GM12891 (cell line): Measurements from ENCODE around the gene LCN6.

DNA sequence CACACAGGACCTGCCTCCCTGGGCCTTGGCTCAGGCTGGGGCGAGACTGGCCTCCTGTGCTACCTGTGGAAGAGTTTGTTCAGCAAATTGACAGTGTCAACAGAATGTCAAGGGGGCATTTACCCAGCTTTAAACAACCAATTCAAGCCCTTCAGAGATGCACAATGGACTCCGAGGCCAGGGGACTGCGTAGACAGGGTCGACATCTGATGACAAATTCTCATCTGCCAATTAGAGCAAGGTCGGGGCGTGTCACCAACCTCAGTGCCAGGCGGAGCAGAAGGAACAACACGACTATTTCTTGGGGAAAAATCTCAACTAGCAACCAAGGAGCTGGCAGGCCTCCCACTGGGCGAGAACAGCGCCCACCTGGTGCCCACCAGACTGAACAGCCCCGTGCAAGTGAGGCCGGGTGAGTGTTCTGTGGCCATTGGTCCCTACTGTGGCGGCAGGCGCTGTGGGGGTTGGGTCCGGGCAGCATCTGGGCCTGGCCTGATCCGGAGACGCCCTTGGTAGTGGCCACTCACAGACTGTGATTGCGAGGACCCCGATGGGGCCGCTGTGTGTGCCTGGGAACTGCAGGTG lies 11.6 kb downstream of the NOTCH1 start:
- RRBS = 97% methylated on average over 4 of the region's 20 CpGs

- RRBS = no CpG with 5 or more reads among the region's 27 CpGs
Observed at GRCh38 chr9:136552053-136552935, 6.4 kb upstream of the NOTCH1 start.

- RRBS = 94% methylated on average over 2 of the region's 18 CpGs
Observed at GRCh38 chr9:136566858-136567336, 21.0 kb upstream of the NOTCH1 start.

DNA sequence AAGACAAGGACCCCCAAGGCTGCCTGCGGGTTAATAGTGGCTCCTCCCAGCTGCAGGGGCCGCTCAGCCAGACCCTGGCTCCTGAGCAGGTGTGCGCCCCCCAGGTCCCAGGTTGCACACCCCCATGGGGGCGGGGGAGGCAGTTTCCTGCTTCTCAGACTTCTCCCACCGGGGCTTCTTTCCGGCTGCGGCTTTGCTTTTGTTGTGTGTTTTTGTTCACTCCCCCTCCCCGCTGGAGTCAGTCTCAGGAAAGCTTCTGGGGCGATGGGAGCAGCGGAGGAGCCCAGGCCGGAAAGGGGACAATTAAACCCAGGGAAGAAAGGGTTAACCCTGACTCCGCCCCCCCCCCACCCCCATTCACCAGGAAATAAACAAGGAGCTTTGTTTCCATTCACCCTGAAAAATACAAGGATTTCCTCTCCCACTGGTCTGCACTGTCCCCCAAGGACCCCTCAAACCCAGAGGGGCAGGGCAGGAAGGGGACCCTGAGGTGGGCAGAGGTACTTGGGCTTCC lies 42.3 kb upstream of the NOTCH1 start:
- RRBS = no CpG with 5 or more reads among the region's 12 CpGs

- RRBS = 92% methylated on average over 5 of the region's 22 CpGs
Observed at GRCh38 chr9:136614230-136614750, 48.4 kb upstream of the EGFL7 start.

DNA sequence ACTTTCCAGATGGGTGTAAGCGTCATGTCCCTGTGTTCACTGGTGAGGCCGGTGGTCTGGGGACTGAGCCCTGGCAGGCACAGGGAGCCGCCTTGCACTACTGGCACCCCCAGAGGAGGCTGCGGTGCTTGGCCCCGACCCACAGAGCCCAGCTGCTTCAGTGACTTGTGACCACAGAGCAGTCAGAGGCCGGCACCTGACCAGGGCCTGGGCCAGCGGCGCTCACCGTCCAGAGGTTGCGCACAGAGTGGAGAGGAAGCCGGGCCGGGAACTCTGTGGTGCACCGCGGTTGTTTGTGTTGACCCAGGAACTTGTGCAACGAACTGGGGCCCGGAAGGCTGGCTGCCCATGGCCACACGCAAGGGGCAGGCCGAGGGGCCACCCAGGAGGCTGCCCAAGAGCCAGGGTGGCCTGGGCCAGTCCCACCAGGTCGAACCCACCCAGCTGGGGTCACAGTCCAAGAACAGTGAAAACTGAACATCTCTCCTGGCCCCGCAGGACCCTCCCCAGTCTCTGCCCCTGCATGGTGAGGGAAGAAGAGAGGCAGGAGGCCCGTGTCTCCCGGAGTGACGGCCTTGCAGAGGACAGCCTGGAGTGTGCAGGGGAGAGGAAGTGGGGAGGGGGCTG lies 42.9 kb upstream of the EGFL7 start:
- RRBS = 10% methylated on average over 13 of the region's 23 CpGs

- RRBS = 2% methylated on average over 18 of the region's 53 CpGs
Observed at GRCh38 chr9:136643801-136644803, 18.6 kb upstream of the EGFL7 start.

- RRBS = 53% methylated on average over 13 of the region's 36 CpGs
Observed at GRCh38 chr9:136666310-136666911, 3.7 kb downstream of the EGFL7 start.

DNA sequence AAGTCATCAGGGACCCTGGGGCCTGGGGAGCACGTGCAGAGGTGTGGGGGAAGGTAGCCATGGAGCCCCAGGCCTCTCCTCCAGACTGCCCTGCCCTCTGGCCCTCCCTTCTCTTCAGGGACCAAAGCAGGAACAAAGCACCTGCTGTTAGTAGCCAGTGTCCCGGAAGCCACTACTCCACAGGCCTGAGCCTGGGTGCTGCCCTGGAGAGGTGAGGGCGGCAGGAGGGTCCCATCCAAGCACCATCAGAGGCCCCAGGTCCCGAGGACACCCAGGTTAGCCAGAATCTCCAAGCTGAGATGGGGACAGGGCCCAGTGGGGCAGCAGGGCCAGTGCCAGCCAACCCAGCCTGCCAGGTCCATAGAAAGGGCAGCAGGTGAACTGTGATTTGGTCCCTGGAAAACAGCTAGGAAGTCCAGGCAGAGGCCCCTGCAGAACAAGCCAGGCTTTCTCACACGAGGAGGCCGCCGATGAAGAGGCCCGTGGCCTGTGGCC lies 2.2 kb downstream of the AGPAT2 start:
- RRBS = no CpG with 5 or more reads among the region's 8 CpGs

- RRBS = 1% methylated on average over 32 of the region's 63 CpGs
Observed at GRCh38 chr9:136728457-136729091, 14.2 kb downstream of the LCN10 start.

DNA sequence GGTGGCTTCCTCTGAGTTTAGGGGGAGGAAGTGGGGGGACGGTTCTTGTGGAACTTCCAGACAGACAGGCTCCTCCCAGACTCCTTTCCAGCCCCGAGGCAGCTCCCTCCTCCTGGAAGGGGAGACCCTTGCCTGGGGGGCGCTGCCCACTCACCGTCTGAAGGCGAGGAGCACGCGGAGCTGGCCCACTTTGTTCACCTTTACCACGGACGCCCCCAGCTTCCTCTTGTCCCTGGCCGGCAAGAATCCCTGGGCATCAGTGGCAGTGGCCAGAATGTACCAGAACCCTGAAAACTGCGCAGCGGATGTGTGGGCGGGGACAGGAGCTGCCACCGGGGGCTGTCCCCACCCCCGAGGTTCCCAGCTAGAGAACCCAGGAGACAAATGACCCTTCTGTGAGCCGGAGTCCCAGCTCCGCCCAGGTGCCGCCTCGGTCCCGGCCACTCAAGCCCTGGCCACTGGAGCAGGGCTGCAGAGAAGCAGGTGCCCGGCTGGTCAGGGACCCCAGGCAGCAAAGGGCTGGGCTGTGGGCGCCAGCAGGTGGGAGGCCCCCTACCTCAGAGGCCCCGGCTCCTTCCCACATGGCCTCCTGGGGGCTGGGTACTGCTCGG lies 908 bp downstream of the LCN10 start:
- RRBS = 3% methylated on average over 10 of the region's 24 CpGs

DNA sequence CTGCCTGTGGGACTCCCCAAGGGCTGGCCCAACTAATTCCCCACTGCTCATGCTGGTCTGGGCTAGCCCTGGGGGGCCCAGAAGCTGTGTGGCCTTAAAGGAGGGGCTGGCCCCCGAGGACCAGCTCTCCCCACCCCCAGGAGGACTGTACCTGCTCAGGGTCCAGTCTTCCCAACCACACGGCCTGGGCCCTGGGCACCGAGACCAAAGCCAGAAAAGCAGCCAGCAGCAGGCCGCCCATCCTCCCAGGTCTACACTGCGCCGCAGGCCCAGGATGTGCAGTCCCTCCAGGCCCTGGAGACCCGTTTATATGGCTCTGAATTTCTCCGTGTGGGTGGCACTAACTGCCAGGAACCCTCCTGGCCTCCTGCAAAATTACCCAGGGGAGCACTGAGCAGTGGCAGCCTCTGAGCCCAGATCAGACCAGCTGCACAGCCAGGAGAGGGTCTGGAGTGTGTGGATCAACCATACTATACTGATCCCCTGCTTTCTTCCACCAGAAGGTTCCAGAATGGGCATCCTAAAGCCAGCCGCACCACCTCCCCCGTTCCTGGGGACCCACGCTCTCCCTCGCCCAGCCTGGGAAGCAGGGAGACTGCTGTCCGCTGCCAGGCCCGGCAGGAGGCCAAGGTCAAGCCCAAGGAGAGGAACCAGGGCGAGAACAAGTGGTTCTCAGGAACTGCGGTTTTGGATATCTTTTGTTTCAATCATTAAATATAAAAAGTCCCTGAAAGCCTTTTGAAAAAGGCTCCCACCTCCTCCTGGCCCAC lies at the start of gene LCN6:
Gene LCN6, minus strand, starts transcription at position 283 of the 770 bp plus-strand sequence.
- RRBS = no CpG with 5 or more reads among the region's 16 CpGs

DNA sequence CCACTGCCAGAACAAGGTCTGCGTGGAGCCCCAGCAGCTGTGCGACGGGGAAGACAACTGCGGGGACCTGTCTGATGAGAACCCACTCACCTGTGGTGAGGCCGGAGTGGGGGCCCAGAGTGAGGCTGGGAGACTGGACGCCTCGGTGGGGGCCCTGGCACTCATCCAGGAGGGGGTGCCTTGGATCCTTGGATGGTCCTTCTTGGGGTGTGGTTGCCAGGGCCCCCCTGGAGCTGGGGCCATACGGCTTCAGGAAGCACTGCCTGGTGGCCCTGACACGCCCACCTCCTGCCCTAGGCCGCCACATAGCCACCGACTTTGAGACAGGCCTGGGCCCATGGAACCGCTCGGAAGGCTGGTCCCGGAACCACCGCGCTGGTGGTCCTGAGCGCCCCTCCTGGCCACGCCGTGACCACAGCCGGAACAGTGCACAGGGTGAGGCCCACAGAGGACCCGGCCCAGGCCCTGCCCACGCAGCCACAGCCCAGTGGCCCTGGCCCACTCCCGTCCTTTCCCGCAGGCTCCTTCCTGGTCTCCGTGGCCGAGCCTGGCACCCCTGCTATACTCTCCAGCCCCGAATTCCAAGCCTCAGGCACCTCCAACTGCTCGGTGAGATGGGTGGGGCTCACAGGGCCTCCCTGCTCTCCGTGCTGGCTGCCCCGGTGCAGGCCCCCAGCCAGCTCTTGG lies 2.2 kb downstream of the MAMDC4 start:
- RRBS = 89% methylated on average over 7 of the region's 30 CpGs

DNA sequence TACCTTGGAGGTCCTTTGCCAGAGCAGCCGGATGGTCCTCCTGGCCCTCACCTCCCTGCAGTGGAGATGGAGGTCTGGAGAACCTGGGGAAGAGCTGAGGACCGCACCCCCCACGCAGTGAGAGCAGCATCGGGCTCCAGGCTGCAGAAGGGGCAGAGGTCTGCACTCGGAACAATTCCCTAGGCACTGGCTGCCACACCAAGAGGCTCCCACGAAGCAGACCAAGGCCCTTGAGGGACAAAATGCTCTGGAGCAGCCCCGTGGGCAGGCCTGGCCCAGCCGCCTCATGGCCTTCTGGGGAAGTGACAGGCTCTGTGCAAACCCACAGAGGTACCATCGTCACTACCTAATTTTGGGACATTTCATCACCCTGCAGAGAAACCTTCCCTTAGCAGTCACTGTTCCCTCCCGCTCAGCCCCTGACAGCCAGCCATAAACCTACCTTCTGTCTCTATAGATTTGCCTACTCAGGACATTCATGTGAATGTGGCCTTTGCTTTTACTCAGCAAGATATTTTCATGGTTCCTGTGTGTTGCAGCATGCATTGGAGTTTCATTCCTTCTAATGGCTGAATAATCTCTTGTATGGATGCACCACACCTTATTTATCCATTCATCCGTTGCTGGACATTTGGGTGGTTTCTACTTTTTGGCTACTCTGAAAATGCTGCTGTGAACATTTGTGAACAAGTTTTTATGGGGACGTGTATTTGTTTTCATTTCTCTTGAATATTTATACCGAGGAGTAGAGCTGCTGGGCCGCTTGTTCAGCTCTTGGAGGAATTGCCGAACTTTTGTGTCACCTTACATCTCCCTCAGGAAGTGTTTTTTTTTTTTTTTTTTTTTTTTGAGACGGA lies 15.8 kb downstream of the FBXW5 start:
- RRBS = 100% methylated on average over 1 of the region's 16 CpGs

DNA sequence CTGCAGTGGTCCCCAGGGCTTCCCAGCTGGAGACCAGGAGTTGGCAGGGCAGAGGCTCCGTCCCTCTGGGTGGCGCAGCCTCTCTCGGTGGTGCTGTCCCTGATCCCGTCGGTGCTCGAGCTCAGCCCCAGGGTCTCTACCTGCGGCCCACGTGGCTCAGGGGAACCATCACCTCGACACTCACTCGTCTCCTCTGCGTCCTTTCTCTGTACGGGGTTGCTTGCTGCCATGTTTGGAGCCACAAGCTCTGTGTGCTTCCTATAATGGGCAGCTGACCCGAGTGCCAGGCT lies 5.2 kb downstream of the FBXW5 start:
- RRBS = no CpG with 5 or more reads among the region's 13 CpGs

- RRBS = 62% methylated on average over 11 of the region's 46 CpGs
Observed at GRCh38 chr9:136978707-136979337, 1.5 kb downstream of the PTGDS start.

DNA sequence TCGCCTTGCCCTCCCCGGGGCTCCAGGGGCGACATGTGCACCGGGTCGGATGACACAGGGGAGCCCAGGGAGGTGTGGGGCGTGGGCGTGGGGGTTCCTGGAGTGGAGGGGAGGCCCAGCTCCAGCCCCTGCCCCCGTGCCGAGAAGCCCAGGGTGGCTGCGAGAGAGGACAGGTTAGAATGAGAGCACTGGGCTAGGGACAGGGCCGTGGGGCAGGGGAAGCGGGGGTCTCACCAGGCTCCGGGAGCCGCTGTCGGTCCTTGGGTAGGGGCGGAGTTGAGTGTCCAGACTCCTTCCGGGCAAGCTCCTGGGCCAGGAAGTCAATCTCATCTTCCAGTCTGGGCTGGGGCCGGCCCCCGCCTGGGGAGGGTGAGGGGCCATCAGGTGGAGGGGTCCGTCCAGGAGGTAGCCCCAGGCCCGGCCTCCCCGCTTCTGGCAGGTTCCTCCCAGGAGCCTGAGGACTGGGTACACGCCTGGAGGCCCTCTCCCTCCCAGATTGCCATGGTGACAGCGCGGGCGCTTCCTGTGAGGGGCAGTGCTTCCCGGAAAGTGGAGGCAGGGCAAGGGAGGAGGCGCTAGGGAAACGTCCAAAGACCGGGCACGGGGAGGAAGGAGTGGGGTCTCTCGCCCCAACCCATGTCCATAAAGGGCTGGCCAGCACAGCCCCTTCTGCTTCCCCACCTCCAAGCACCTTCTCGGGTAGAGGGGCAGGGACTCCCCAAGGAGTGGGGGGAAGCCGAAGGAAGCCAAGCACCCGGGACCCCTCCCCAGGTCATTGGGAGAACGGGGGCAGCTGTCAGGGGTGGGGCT lies 4.9 kb downstream of the NPDC1 start:
- RRBS = 65% methylated on average over 8 of the region's 36 CpGs

GRCh38 chr9:137129602-137130089 lies 9.3 kb upstream of the GRIN1 start:
- RRBS = 1% methylated on average over 8 of the region's 65 CpGs

- RRBS = 88% methylated on average over 1 of the region's 17 CpGs
Observed at GRCh38 chr9:137170222-137170569, 345 bp upstream of the LRRC26 start.

- RRBS = no CpG with 5 or more reads among the region's 39 CpGs
Observed at GRCh38 chr9:137173141-137174246, 1.6 kb upstream of the TMEM210 start.